Rectum (tissue), 1 donor: ENCODE results near the genes FGD6 and USP44.

GRCh38 chr12:95216877-95217723 is at the start of gene FGD6:
FGD6 (minus strand) TSS chr12:95217467.
- PRO-cap, result unidirectional peak, plus-strand start at chr12:95216925; bidirectional peak, plus-strand start at chr12:95217821, minus-strand start at chr12:95217557

- PRO-cap, result bidirectional peak, plus-strand start at chr12:95218176, minus-strand start at chr12:95218047; unidirectional peak, minus-strand start at chr12:95218544
Observed at GRCh38 chr12:95217987-95218619, 496 bp downstream of the VEZT start.

DNA sequence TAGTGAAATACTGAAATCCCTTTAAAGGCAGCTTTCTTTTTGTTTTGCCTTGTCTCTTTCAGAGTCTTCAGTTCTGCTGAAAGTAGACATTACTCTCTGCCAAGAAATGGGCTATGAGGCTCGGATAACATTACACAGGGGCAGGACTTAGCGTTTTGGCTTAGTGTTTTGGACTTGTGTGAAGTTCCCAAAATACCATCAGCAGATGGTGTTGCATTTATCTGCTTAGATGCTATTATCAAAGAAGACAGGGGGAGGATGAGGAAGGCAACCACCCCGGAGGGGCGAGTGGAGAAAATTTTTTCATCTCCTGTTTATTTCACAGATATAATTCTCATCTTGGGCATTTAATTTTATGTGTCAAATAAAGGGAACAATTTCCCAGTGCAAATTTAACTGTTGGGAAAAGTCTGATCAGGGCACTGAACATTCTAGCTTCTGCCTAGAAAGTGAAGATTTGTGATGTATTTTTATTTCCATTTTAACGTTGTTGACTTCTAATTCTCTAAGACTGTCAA is 88.2 kb upstream of the METAP2 start:
- PRO-cap, result no peak

- PRO-cap, result no peak
Observed at GRCh38 chr12:95446323-95446945, 27.5 kb upstream of the METAP2 start.

DNA sequence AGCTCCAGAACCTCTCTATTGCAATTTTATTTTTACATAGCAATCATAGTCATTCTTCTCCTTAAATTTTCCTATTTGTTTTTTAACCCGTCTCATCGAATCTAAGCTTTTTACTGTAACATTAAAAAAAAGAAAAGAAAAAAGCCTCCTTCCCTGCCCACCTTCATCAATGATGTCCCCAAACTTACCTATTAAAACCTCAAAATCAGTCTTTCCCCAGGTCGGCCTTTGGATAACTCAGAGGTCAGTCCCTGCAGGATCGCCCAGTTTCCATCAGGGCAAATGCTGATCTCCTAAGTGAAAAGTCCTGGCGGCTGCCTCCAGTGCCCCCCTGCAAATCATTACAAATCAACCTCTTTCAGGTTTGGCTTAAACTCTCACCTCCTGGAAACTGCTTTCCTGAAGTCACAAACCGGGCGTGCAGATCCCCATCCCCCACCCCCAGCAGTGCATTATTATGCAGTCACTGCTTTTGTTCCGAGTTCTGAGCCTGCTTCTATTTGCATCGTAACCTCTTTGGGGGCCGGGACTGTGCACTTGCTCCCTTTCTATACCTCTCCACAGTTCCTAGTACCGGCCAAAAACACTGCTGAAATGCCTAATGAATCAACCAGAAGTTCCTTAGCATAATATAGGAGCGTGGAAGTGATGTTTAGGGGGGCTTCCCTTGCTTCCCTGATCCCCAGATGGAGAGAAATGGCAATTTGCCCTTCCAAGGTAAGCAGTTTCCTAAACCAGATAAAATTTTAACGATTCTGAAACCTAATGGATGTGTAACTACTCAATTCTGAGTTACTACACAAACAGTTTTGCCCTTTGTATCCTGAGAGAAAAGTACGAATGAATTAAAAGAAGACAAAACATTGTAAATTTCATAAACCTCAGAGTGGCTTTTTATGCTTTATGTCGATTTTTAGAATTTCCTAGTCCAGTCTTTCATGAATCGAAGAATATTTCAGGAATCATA is at the start of gene USP44:
USP44 (minus strand) TSS at position 393 of the 967 bp plus-strand sequence.
- PRO-cap, result no peak

DNA sequence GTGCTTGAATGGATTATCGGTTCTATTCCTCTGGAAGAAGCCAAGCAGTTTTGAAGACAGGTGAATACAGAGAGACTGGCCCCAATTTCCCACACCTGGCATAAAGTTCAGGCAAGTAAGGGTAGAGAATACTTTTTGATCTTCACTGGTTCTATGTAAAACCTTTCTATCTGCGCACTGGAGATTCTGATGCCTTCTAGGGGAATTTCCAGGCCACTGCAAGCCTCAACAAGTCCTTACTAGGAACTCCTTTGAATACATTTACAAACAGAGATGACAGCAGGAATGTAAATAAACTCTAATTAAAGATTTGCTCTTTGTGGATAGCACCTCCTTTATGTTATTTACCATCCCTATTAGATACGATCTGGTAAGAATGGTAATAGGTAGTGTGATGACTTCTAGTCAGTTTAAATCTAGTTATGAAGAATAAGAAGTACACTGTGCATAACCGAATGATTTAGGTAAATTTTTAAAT is 69.2 kb downstream of the NTN4 start:
- PRO-cap, result no peak

GRCh38 chr12:95861020-95861507 is 2.3 kb downstream of the SNRPF start:
- PRO-cap, result no peak

DNA sequence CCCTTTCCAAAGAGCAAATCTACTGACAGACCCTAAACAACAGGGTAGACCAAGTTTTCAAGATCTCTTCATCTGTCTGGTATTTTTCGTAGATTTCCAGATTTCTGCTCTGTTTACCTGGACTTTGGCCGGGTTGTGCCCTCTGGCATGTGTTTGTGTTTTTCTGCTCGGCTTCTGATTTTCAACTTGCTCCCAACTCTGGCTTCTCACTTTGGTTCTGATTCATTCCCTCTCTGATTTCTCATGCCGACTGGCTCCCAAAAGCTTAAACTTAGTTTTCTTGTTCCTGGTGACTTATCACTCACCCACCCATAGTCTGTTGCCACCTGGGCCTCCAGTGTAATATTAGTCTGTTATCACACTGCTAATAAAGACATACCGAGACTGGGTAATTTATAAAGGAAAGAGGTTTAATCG is 23.5 kb downstream of the AMDHD1 start:
- PRO-cap, result no peak

GRCh38 chr12:95991338-95992325 is 4.5 kb downstream of the HAL start:
- PRO-cap, result no peak

DNA sequence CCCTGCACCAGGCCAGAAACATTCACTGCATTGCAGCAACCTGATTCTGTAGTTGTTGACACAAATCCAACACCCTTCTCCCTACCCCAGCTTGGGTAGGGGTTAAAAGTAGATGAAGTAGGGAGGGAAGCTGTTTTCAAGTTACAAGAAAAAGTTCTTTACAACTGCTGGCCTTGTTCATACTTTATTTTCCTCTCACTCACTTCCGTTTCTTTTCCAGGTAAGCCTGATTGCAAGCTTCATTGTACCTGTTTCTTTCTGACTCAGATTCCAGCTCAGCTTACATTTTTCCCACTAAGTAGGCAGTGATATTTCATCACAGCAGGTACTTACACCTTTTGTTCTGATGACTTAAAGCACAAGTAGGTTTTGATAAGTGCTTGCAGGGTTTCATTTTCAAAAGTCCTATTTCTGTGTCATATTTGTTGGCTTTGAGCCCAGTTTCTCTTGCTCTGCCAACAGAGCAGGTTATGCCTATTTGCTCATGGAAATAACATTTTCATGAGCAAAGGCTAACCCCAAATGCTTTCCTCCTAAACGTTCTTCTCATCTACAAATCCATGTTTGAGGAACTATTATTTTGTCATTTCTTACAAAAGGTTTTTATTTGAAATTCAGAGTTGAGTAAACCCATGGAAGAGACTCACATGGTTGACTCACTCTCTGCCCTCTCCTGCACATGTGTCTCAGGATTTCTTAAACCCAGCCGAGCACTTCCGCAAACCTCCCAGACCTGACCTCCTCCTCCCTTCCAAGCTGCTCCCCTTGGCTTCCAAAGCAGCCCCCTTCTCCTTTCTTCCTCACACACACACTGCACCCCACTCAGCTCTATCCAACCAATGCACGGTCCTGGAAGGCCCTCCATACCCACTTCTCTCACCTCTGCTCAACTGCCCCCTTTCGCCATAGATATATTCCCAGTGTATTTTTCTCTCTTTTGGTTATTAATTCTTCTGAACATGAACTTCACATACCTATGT is 12.3 kb upstream of the LTA4H start:
- PRO-cap, result no peak

- PRO-cap, result no peak
Observed at GRCh38 chr12:96104401-96104933, 69.1 kb upstream of the LTA4H start.

DNA sequence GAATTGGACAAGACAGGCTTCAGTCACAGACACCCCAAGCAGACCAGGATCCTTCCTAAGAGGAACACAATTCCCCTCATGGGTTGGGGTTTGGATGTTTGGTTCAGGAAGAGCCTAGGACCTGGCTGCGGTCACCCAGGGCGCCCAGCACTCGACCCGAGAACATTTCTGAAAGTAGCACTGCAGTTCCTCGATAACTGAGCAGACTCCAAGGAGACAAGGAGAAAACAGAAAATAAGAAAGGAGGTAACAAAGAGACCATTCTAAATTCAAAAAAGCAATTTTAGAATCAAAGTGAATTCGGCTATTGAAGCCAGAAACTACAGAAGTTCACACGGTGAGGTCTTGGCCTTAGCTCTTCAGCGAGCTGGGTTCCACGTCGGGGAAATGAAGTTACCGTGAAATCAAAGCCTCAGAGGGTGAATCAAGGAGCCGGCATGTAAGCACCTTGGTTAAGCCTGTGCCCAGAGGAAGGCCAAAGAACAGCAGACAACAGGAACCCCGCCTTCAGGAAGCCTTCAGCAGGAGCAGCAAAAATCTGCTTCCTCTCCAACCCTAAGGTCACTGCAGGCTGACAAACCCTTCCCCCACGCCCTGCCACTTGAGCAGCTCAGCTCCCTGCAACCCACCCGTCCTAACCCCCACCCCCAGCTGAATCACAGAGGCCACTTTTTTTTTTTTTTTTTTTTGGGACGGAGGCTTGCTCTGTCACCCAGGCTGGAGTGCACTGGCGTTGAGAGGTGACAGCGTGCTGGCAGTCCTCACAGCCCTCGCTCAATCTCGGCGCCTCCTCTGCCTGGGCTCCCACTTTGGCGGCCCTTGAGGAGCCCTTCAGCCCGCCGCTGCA is 72.8 kb upstream of the LTA4H start:
- PRO-cap, result no peak

DNA sequence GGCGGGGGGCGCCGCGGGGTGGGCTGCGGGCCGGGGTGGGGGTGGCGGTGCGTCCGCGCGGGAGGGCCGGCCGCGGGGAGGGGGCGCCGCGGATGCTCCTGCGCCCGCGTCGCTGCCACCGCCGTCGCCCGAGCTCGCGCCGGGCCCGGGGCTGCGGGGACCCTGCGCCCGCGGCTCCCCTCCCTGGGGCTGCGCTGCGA is 529 bp downstream of the ELK3 start:
- PRO-cap, result bidirectional peak, plus-strand start at position 127 of the sequence, minus-strand start at position 147 of the sequence

DNA sequence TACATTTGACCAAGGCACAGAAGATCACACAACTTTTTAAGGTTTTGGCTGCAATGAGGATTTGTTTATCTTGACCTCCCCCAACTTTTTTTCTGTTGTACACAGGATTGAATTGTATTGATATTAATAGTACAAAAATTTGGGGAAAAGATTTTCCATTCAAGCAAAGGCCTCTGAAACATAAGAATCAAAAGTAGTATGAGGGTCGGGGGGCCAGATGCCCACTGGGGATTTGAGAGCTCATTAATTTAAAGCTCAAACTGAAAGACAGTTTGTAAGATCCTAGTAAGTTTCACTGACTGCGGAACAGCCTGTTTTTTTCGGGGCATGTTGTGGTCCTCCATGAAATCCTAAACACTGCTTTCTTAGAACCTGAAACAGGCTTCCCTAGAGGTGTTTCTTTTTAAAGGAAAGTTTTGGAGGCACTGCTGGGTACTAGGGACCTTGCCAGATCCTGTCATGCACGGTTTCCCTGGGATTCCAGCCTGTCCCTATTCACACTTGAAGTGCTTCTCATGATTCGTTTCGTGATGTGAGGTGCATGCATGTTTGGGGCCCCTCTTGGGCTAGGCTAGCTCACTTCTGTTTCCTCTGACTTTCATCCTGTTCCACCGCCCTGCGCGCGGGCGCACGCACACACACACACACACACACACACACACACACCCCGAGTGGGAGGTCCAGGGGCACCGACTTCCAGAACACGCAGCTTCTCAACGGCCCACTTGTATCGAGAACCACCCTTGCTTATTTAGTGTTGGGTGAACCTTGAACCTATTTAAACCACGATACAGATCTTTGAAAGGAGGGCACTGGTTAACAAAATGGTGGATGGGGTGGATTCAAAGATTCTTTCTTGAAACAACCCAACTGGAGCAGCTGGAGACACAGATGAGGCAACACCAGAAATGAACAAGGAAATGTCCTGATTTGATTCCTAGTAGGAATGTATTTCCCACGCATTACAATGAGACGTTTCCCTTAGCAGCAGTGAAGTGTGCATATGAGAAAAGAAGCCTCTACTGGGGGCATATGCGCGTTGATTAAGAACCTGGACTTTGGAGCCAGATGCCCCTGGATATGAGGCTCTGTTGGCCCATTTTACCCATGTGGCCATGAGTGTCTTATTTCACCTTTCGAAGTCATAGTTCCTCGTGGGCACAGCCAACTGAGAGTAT is 16.1 kb downstream of the ELK3 start:
- PRO-cap, result no peak

DNA sequence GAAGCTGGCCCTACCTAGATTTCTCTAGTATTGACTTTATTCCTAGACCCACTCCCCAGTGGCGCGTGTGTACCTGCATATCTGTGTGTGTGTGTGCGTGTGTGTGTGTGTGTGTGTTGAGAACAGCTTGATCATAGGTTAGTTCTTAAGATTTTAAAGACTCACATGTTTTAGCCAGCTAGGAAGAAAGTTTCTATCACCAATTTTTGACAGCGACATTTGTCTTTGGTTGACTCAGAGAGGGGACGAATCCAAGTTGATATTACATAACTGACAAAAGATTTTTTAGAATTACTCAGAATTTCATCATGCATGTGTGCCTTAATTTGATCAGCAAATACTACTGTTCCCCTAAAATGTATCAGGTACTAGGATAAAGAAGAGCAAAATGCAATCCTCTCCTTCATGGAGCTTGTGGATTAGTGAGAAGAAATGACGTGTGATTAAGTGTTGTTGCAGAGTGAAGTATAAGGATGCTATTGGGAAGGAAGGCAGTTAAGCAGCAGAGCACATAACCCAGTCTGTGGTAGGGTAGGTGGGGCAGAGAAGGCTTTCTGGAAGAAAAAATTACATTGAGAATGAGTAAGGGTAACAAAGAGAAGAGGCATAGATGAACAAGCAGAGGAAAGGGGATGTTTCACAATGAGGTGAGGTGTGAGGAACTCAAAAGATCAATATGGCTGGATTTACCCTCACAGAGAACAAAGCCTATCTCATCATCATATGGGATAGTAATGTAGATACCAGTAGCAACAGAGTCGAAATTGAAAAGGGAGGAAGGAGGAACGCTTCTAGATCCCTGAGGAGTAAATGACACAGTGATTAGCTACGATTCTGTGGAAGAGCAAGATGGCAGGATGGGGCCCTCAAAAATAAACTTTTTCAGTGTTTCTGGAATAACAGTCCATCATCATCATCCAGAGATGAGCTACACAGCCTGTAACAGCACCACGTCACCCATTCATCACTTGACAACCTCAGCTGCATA is 77.5 kb downstream of the ELK3 start:
- PRO-cap, result no peak

GRCh38 chr12:96309129-96309657 is 91.0 kb downstream of the CDK17 start:
- PRO-cap, result no peak

- PRO-cap, result no peak
Observed at GRCh38 chr12:96347234-96347780, 52.9 kb downstream of the CDK17 start.

- PRO-cap, result no peak
Observed at GRCh38 chr12:96352380-96352988, 47.8 kb downstream of the CDK17 start.

DNA sequence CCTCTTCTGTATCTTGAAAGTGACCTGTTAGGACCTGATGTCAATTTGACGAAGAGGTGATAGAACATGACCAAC is 1.6 kb downstream of the CDK17 start:
- PRO-cap, result bidirectional peak, plus-strand start at position 43 of the sequence, minus-strand start outside the sequence

- PRO-cap, result unidirectional peak, minus-strand start at chr12:96427435
Observed at GRCh38 chr12:96427040-96427938, 27.1 kb upstream of the CDK17 start.